Cerebral cortex (tissue), 2 donors: ENCODE measurements around a stretch of chr5.

DNA sequence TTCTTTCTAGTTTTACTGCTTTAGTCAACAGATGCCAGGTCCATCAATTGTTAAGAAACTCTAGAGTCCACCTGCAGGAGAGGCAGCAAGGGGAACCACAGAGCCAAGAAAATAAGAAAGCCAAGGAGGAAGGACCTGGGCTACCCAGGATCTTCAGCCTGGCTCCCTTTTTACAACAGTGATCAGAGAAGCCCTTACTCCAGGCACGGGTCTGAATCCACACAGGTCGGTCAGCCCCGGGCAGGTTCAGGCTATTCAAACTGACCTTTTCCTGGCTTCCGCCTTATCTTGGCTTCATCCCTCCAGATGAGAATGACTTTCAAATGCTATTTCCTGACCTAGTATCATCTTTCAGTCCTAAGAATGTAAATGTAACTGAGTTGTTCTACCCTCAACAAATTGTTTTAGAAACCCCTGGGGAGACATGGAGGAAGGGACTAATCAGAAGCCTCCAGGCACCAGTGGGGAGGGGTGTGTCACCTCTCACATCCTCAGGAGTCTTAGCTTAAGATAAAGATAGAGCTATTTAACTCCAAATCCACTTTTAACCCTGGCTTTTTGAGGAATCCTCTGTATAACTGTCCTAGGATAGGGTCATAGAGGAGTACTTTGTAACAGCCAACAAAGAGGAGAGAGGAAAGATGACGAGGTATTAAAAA is 213.2 kb downstream of the EPB41L4A start:
- PRO-cap, 2 experiments, result no peak in any of the 2 experiments

DNA sequence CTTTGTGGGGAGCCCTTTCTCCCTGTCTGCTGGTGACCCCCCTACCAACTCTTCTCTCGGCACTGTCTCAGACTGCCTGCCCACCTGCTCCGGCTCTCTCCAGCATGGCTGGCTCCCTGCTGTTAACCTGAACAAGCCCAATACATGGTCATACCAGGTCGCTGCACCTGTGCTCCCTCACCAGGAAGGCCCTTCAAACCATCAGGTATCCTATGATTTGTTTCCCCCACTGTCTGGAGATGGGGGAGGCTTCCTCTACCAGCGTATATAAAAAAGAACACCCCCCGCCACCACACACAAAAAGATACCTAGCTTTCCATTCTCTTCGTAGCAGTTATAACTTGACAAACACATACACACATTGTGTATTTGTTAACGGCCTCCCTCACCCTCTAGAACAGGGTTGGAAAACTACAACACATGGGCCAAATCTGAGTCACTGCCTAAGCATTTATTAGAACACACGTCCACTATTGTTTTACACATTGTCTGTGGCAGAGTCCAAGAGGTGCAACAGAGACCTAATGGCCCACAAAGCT is 80.7 kb downstream of the EPB41L4A start:
- PRO-cap, 2 experiments, result no peak in any of the 2 experiments

GRCh38 chr5:112532821-112533336 is 113.8 kb upstream of the EPB41L4A start:
- PRO-cap, 2 experiments, result no peak in any of the 2 experiments

DNA sequence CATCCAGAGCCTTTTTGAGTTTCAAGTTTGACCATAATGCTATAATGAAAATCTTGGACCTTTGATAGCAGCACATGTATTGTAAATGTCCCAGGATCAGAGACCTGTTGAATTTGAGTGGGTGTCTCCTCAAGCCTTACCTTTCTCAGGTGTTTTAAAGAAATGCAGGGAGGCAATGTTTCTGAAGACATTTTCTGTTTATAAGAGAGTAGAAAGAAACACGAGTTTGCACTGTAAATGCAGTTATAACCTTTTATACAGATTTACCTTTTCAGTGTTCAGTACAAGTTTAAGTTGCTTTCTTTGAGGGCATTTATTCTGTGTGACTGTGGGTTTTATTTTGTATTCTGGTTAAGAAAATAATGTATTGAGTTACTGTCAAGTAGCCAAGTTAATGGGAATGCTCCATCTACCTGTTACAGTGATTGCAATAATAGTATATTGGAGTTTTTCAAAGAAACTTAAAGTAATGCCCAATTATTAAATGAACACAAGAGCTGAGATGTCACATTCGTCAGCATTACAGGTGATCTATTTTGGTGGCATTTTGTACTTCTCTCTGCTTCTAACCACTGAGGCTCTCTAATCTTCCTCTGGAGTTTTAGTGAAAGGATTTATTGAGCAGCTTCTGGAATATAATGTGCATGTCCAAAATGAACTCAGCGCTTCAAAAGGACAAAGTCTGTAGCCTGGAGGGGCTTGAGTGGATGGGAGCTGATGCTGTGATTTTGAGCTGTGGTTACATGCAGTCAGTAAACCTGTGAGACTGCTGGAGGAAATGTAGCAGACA is 37.0 kb downstream of the DCP2 start:
- PRO-cap, 2 experiments, result no peak in any of the 2 experiments

- PRO-cap, 2 experiments, result no peak in any of the 2 experiments
Measured at GRCh38 chr5:113027606-113028275, 51.1 kb downstream of the DCP2 start.

DNA sequence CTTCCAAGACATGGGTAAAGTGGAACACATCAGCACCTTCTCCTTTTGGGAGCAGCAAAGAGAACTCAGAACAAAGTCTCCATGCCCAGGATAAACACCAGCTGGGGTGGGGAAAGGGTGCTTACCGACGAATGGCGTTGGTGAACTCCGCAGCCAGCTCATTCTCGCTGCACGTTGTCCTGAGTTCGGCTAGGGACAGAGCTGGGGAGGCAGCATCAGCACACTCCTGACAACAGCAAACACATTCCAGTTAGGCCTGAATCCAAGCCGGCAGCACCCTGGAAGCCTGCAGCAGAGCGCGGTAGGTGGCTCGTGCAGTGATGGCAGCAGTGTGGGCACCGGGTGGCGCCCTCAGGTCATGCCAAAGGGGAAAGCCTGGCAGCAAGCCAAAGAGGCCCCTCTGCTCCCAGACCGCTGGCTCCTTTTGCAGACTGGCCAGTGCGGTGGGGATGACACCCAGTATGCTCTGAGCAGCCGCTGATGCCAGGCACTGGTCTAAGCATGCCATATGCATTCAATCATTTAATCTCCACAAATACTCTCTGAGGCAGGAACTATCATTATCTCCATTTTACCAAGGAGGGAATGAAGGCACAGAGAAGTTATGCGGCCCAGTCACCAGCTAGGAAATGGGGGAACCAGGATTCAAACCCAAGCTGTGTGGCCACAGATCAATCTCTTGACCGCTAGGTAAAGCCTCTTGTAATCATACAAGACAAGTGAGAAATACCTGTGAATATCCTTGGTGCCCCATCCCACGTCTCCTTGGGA is 67.0 kb downstream of the DCP2 start:
- PRO-cap, 2 experiments, result no peak in any of the 2 experiments

- PRO-cap, 2 experiments, result no peak in any of the 2 experiments
Measured at GRCh38 chr5:114360118-114360577, 1.7 kb upstream of the KCNN2 start.

DNA sequence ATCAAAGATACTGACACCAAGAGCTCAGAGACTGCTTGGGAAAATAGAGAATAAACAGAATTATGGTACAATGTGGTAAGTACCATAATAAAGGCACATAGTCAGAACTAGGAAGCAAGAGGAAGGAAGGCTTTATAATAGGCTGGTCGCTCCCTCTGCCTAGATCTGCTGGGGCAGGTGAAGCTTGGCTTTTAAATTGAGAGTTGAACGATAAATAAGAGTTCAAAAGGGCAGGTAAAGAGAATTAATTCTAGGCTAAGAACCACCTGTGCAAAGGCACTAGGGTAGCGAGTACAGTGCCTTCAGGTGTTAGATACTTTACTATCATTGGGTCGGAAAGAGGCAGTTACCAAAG is 24.0 kb upstream of the TRIM36 start:
- PRO-cap, 2 experiments, result no peak in any of the 2 experiments

DNA sequence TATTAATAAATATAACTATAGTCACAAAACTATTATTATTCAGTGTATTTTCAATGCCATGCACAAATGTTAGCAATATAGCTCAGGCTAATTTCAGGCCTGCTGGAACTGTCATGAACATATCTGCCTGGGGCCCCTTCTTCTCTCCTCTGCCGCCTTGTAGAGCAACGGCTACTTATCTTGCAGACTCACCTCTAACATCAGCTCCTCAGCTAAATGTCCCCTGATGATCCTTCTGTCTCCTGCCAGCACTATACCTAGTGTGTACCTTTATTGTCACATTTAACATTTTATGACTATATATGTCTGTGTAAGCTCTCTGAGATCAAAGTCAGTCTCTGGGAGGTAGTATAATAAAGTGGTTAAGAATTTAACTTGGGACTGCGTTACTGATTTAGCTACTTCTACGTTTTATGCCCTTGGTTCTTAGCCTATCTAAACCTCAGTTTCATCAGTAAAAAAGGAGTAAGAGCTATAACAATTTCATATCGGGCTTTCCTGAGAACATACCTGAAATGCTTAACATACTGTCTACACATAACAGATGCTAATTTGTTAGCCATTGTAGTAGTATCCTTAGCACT is 2.2 kb downstream of the TMED7 start:
- PRO-cap, 2 experiments, result no peak in any of the 2 experiments

DNA sequence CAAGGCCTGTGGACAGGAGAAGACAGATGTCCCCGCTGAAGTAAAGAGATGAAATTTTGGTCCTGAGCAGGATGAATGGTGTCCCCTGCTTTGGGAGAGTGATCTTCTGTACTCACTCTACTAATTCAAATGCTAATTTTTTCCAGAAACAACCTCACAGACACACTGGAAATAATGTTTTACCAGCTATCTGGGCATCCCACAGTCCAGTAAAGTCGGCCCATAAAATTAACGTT is 69.0 kb upstream of the TMED7 start:
- PRO-cap, 2 experiments, result no peak in any of the 2 experiments

GRCh38 chr5:115738597-115739496 is 77.6 kb downstream of the CDO1 start:
- PRO-cap, 2 experiments, result no peak in any of the 2 experiments

DNA sequence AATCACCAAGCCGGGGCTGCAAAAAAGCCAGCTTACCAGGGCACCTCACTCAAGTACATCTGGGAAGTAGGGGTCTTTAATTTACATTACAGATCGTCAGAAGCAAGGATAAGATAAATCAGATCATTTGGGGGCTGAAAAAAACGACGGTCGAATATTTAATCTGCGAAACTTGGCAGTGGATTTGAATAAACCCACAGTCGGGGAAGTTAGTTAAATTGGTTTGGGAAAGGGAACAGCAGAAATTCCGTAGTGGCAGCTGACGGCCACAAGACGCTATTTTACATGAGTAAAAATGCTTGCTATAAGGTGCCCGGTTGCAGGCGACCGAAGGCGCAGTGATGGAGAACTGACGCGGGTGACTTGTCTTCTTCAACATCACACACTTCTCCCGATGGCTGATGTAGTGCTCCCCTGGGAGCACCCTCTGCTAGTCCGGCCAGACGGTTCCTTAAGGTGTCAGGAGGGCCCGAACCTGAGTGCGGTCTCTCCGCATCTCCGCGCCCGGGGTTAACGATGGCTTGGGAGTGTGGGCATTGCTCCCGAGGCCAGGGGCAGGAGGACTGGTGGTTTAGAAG is 1.0 kb downstream of the CDO1 start:
- PRO-cap, 2 experiments, result peak in 1 of 2 experiments; most common plus-strand start position 333 of the sequence (in 1)

DNA sequence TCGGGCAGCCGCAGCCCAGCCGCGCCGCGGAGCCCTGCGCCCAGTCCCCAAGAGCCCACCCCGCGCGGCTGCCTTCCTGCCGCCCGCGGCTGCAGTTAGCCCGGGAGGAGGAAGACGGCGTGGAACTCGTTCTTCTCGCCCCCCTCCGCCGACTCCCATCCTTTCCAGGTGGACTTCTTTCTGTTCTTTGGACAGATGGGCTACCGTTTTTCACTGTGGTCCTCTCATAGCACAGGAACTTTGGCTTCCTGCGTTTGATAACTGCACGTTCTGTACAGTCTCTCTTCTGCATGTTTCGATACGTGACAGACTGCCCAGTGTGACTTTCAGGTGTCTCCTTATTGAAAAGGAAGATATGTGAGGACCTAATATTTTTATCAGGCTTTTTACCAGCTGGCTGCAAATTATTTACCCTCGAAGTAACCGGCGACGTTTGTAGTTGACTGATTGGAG is 700 bp downstream of the AP3S1 start:
- PRO-cap, 2 experiments, result peak in 1 of 2 experiments; most common plus-strand start position 341 of the sequence (in 1); most common minus-strand start position 189 of the sequence (in 1)

DNA sequence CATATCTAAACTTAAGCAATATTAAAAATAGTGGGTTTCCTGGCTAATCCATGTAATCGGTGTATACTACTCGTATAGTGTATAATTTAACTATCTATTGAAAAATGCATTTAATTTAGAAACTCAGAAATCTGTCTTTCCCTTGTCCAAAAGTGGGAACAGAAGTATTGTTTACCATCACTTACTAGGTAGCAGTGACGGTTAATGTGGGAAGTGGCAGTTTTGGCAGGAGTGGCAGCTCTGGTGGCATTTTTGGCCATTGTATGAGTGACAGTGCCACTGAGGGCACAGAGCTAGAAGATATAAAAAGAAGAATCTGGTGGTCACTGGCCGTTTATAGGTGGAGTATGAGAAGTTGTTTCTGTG is 1.9 kb downstream of the AP3S1 start:
- PRO-cap, 2 experiments, result peak in 1 of 2 experiments; most common plus-strand start position 259 of the sequence (in 1)

- PRO-cap, 2 experiments, result no peak in any of the 2 experiments
Measured at GRCh38 chr5:116038746-116039132, 6.5 kb downstream of the ARL14EPL start.

GRCh38 chr5:116143823-116144465 is 59.1 kb downstream of the COMMD10 start:
- PRO-cap, 2 experiments, result no peak in any of the 2 experiments

DNA sequence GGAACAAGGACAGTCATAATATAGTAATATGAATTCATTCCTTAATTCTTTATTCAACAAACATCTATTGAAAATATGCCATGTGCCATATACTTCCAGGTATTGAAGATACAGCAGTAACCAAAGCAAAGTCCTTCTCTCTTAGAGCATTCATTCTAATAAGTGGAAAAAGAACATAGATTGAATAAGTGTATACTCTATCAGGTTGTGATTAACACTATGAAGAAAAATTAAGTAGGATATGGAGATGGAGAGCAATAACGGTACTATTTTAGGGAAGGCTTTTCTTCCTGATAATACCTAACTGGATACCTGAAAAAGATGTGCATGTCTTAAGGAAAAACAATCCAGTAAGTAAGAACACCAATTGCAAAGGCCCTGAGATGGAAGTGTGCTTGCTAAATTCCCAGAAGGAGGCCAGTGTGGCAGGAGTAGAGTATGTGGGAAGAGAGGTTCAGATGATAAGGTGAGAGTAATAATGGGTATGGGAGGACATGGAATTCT is 89.1 kb downstream of the COMMD10 start:
- PRO-cap, 2 experiments, result no peak in any of the 2 experiments

DNA sequence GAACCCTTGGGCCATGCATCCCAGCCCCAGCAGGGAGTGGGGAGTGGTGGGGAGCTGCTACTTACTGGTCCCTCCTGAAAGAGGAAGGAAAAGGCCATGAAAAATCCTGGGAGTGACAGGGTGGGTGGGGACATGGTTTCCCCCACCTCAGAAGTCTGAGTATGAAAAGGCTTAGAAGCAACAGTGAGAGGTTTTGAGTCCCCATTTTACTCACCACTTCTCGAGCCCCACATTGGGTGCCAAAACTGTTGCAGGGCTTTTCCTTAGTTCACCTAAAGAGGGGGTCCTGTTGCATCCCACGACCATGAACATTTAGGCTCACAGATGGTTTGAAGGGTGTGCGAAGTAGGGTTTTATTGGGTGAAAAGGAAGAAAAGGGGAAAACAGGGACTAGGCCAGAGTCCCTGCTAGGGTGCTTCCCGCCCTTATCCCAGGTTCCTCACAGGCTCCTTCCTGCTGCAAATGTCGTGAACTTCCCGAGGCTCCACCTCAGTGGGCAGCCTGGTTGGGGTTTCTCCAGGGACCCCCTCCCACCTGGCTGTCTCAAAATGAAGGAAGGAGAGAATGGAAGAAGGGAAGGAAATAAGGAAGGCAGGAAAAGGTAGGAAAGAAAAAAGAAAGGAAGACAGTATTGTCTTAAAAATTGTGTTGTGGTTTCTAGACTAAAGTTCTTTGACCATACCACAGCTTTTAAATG is 226.1 kb downstream of the SEMA6A start:
- PRO-cap, 2 experiments, result no peak in any of the 2 experiments

GRCh38 chr5:116446178-116446916 is 128.3 kb downstream of the SEMA6A start:
- PRO-cap, 2 experiments, result no peak in any of the 2 experiments

DNA sequence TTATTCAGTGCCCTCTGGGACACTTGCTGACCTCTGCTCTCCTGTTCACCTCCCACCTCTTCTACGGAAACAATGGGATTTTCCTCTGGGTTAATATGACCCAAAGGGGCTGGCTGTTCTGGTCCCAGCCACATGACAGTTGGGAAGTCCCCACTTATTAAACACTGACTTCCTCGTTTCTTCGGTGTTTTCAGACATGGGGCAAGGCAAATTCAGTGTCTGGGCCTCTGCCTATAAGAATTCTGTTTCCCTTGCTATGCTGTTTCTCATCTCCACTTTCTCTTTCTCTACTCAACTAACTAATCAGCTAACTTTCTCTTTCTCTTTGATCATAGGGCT is 107.0 kb upstream of the SEMA6A start:
- PRO-cap, 2 experiments, result no peak in any of the 2 experiments